Left cardiac atrium (tissue), 1 donor: ENCODE results near the gene SPON2.

DNA sequence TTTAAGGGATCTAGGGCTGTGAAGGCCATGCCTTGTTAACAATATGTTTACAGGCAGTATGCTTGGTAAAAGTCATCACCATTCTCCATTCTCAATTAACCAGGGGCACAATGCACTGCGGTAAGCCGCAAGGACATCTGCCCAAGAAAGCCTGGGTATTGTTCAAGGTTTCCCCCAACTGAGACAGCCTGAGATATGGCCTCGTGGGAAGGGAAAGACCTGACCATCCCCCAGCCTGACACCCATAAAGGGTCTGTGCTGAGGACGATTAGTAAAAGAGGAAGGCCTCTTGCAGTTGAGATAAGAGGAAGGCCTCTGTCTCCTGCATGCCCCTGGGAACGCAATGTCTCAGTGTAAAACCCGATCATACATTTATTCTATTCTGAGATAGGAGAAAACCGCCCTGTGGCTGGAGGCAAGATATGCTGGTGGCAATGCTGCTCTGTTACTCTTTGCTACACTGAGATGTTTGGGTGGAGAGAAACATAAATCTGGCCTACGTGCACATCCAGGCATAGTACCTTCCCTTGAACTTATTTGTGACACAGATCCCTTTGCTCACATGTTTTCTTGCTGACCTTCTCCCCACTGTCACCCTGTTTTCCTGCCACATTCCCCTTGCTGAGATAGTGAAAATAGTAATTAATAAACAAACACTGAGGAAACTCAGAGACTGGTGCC lies 63.8 kb downstream of the ZNF732 start:
- PRO-cap: no peak

DNA sequence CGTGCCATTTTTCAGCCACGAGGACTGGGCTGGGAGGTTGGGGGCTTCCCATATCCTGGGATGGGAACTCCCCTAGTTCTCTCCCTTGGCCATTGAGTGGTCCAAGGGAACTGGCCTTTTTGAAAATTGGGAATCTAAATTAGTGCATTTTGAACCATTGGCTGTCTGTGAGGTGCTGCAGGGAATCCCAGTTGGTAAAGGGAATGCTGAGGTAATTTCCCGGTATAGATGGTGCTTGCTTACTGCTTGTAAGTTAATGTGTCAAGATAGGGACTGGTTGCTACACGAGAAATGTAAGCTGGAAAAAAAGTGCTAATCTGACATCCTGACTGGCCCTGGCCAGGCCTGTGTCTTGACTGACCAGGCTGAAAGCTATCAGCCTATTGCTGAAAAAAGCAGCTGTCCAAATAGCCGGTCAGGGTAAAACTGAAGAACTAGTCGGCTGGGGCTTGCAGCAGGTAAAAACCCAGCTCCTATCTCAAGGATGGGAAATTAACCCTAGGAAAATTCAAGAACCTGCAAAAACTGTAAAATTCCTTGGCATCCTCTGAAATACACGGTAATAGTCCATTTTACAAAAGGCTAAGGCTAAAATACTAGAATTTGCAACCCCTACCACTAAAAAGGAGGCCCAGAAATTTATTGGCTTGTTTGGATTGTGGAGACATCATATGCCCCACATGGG lies 47.0 kb downstream of the ZNF721 start:
- PRO-cap: no peak

DNA sequence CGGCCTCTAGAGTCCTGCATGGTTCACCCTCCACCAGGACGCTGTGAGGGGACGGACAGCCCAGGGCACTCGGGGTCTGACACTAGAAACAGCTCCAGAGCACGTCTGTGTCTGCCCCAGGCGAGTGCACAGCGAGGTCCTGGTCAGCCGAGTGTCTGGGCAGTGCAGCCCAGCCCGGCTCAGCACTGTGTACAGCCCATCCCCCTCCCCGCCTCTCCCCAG lies 8.1 kb downstream of the ATP5ME start:
- PRO-cap: no peak

DNA sequence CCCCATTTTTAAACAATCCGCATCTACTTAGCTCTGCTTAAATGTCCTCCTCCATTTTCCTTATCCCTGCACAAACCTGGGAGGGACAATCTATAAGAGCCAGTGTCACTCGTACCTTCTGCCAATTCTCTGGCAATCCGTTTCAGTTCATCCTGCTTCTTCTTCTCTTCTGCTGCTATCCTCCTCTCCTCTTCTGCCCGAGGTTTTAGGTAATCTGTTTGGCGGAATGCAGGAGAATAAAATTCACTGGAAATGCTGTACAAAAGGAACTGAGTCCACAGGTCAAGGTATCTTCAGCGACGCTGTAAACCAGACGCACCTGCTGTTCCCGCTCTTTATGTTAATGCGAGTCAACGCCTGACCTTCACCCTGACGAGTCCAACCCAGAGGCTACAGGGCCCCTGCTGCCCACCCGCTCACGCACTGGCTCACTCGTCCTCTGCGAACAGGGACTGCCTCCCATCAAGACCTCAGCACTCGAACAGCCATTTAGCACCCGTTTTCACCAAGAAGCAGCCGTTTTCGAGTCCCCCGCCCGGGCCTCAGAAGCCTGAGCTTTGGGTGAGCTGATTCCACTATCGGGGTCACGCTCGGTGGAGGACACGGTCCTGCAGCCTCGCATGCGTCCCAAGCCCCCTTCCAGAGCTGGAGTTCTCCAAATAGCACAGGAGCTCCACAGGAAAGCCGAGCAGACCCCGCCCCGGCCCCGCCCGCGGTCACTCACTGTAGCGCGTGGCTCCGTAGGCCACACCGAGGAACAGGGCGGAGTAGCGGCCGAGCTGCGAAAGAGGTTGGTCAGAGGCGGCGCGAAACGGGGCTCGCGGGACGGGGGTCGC lies 670 bp downstream of the ATP5ME start:
- PRO-cap: bidirectional peak, plus-strand start at position 748 of the sequence, minus-strand start at position 647 of the sequence

DNA sequence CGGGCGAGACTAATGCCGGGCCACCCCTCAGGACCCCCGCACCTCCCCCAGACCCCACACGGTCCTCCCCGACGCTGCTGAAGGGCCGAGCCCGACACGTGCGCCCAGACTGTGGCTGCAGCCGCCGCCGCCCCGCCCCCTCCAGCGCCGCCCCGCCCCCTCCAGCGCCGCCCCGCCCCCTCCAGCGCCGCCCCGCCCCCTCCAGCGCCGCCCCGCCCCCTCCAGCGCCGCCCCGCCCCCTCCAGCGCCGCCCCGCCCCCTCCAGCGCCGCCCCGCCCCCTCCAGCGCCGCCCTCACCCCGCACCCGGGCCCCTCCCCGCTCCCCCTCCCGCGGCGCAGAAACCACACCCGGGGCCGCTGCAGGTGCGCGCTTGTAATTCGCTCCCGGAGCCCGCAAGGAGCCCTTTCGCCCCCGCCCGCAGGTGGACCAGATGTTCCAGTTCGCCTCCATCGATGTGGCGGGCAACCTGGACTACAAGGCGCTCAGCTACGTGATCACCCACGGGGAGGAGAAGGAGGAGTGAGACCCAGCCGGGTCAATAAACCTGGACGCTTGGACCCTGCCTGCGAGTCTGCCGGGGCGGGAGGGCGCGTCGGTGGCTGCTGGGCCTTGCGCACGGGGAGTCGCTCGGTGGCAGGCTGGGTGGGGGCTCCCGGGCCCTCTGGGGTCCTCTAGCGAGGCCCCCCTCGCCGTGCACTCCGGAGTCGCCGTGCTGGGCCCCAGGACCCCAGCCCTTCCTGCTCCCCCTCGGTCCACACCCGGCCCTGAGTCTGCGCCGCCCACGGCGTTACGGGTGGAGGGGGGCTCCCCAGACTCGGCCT lies 7.3 kb downstream of the SLC49A3 start:
- PRO-cap: no peak

DNA sequence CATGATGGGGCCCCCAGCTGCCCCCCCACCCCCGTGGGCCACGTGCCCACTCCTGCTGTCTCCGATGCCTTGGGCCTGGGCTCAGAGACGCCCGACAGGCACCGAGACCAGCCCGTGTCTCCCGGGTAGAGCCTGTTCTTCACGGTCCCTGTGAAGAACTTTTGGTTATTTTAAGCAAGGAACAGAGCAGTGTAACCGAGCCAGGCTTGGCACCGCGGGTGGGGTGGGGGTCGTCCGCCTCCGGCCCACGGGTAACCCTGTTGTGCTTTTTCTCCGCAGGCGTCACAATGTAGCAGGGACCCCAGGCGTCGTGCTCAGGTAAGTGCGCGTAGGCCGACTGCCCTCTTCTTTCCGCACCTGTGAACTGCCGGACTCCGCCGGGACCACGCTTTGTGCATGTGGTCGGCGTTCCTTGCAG lies 24.7 kb downstream of the PCGF3 start:
- PRO-cap: no peak

GRCh38 chr4:759708-760201 lies 54.1 kb downstream of the PCGF3 start:
- PRO-cap: no peak

GRCh38 chr4:767901-768828 lies 57.8 kb downstream of the CPLX1 start:
- PRO-cap: no peak

DNA sequence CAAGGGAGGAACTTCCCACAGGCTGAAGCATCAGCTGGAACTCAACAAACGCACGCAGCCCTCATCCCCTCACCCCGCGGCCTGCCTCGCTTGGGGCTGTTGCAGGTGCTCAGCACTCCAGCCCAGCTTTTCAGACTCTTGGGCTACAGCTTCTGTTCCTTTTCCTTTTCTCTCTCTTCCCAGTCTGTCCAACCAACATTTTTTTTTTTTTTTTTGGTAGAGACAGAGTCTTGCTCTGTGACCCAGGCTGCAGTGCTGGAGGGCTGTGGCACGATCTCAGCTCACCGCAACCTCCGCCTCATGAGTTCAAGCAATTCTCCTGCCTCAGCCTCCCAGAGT lies 41.4 kb downstream of the GAK start:
- PRO-cap: no peak

- PRO-cap: no peak
Observed at GRCh38 chr4:904885-905180, 27.3 kb downstream of the GAK start.

DNA sequence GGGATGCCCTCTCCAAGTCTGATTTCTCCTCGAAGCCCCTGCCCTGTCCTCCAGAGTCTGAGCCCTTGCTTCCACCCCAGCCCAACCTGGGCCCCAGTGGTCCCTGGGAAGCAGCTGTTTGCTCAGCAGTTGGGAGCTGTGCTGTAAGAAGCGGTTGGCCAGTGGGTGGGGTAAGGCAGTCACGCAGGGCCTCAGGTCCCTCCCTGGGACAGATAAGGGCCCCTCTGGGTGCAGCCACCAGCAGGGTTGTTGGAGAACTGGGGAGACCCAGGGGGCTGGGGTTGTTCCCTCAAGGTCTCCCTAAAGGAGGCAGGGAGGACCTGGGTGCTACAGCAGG lies 2.8 kb upstream of the SLC26A1 start:
- PRO-cap: no peak

DNA sequence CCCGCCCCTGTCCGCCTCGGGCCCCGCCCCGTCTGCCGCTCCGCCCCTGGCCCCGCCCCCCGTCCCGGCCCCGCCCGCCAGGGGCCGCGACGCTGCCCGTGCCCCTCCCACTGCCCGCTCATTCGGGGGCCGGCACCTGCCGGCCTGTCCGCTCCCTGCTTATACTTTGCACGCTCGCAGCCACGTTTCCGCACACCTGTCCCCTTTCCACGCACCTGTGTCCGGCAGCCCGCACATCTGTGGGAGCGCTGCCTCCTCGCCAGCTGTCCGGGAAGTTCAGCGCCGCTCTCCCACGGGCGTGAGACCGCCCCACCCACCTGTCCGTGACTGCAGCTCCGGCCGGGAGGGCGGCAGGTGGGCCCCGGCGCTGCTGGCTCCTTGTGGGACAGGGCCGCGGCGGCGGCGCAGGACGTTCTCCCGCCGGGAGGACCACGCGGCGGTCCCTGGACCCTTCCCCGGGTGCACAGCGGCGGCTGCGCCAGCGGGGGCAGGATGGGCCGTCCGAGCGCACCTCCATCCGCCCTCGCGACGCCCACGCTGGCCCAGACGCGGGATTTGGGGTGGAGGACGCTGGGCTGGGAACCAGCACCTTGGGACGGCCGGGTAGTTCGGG lies 1.5 kb upstream of the FGFRL1 start:
- PRO-cap: bidirectional peak, plus-strand start at position 121 of the sequence, minus-strand start outside the sequence

- PRO-cap: no peak
Observed at GRCh38 chr4:1011920-1012832, 750 bp downstream of the FGFRL1 start.

- PRO-cap: no peak
Observed at GRCh38 chr4:1021554-1022205, 10.3 kb downstream of the FGFRL1 start.

DNA sequence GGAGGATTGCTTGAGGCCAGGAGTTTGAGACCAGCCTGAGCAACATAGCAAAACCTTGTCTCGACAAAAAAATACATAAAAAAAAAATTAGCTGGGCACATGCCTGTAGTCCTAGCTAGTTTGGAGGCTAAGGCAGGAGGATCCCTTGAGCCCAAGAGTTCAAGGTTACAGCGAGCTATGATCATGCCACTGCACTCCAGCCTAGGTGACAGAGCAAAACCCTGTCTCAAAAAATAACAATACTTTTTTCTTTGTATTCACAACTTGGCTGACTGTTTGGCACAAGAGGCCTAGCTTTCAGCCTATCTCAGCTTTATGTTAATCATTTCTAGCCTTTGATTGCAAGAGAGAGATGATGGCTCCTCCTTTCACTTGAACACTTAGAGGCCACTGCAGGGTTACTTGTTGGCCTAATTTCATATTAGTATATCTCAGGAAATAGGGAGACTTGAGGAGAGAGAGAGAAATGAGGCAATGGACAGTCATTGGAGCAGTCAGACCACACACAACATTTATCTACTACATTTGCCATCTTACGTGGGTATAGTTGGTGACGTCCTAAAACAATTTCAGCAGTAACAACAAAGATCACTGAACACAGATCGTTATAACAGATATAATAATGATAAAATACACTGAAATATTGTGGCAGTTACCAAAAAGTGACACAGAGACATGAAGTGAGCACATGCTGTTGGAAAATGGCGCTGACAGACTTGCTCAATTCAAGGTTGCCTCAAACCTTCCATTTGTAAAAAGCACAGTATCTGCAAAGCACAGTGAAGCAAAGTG lies 13.2 kb downstream of the SPON2 start:
- PRO-cap: no peak

- PRO-cap: bidirectional peak, plus-strand start at chr4:1172692, minus-strand start at chr4:1172583; unidirectional peak, minus-strand start at chr4:1172811
Observed at GRCh38 chr4:1172455-1173239, at the start of gene SPON2. SPON2 (minus strand) TSS chr4:1172583.

DNA sequence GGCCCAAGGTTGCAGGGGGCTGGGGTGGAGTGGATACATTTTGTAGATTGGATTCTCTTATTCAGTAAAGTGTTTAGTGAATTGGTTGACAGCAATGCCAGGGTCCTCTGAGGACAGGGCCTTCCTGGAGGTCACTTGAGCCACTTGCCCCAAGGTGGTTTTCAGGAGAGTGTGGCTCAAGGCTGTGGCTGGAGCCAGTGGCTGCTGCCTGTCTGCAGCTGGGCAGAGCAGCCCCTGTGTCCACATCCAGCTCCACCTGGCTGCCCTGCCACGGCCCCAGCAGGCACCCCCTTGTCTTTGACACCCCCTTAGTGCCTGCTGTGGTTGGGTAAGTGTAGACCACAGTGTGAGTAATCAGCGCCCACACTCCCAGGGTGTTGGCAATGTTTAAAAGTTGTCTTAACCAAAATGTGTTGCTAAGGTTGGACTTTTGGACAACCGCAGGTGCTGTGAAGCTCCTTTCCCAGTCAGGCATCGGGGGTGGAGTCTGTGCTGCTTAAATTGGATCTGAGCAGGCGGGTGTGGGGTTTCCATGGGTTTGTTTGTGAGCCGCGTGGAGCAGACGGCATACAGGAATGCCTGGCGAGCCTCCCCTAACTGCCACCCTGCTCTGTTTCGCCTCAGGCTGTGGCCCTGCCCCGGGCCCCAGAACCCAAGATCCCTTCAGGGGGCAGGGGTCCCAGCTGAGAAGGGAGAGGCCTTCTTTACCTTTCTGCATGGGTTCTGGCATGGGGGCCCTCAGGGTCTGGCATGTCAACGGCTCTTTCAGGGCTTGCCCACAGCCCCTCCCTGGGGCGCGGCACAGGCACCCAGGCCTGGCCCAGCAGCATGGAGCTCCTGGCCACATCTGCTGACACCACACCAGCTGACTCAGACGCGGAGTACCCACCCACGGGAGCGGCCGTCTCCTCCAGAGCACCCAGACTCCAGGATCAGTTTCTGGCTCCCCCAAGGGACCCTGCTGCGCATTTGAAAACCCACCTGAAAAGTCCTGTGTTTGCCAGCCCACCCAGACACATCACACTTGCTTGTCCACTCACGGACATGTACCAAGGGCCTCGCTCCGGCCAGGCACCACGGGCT lies 4.9 kb upstream of the SPON2 start:
- PRO-cap: no peak

- PRO-cap: no peak
Observed at GRCh38 chr4:1200387-1200857, 28.0 kb upstream of the SPON2 start.

GRCh38 chr4:1216856-1217704 lies 31.9 kb downstream of the CTBP1 start:
- PRO-cap: no peak

DNA sequence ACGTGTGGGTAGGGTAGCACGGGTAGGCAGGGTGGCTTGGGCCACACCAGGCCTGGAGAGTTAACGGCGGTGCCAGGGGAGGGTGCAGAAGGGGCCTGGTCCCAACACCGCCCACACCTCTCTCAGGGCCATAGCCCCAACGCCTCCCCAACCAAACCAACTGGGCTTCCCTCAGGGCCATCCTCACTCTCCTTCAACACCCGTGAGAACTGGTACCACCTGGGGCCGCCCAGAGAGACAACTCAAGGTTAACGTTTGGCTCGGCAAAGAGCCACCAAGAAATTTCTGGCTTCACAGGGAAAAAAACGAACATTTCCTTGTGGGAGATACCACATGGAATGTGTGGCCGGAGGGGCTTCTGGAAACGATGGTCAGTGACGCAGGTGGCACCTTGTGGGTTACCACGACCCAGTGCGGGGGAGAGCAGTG lies 3.2 kb downstream of the CTBP1 start:
- PRO-cap: no peak